ENCODE measurements around a stretch of chr15.

DNA sequence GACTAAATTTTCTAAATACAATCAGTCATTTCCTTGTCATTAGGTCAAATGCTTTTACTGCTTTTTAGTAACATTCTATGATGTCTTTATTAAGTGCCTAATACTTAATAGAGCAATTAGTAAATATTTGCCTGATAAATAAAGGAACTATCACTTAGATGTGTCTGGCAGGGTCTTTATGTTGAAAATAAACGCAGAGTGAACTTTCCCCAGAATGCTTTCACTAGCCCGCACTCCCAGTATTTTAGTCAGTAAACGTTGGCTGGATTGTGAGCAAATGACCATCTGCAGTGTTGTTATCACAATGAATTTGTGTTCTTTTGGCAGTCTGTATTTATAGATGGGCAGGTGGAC is 4.8 kb downstream of the USP3 start:
- PRO-cap = no peak

- PRO-cap = no peak
Observed at GRCh38 chr15:63550769-63551588, 46.2 kb upstream of the FBXL22 start.

DNA sequence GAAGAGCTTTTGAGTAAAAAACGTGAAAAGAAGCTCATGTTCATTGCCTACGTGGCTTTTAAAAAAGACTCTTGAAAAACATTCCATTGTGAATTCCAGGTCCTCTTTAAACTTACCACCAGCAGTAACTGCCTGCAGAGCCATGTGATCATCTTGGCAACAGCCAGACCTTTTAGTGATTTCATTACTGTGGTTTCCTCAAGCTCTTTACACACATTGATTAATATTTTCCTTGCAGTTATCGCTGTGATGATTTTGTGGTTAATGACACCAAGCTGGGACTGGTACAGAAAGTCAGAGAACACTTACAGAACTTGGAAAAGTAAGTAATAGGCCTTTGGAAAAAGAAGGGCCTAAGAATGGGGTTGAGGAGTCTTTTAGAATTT is 43.7 kb upstream of the FBXL22 start:
- PRO-cap = no peak

DNA sequence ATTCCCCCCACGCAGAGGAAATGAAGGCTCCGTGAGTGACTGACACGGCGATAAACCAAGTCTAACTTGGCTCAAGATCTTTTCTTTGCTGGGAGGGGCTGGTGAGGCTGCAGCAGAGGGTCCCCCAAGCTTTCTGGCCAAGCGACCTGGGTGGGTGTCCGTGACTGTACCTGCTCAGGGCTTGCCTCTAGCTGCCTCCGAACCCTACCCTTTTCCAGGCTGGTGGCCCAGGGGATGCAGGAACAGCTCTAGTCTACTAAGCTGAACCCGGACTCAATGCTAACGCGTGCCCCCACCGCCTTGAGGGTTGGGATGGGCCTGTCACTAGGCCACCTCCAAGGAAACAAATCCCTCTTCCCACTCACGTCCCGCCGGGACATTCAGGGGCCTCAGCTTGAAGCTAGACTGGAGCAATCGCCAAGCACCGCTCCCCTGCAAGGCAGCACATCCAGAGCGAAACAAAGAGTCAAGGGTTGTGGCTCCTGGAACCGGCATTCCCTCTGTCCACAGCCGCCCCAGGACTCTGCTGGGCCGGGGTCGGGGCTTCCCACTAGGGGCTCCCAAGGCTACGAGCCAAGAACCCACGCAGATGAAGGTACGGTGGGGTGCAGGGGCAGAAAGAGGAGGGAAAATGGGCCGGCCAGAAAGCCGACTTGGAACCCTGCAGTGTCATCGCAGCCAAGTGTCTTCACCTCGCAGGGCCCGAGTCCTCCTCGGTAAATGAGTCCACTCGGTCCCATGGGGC is 2.9 kb downstream of the FBXL22 start:
- PRO-cap = no peak

GRCh38 chr15:63630312-63630905 is 33.2 kb downstream of the FBXL22 start:
- PRO-cap = unidirectional peak, minus-strand start at chr15:63630552

GRCh38 chr15:63718323-63719293 is 115.1 kb downstream of the HERC1 start:
- PRO-cap = no peak

DNA sequence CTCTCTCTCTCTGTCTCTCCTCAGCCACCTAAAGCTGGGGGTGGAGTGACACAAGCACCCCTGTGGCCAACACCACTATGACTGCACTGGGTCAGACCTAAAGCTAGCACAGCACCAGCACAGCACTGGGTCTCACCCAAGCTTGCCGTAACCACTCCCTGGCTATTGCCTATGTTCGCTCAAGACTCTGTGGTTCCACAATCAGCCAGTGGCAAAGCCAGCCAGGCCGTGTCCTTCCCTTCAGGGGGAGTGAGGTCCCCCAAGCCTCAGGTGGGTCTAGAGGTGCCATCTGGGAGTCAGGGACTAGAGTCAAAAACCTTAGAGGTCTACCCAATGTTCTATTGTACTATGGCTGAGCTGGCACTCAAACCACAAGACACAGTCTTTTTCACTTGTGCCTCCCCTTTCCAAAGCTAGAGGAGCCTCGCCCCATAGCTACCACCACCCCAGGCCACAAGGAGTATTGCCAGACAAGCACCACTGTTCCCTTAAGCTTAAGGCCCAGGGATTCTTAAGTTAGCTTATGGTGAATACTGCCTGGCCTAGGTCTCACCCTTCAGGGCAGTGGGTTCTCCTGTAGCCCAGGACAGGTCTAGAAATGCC is 89.5 kb downstream of the HERC1 start:
- PRO-cap = no peak

DNA sequence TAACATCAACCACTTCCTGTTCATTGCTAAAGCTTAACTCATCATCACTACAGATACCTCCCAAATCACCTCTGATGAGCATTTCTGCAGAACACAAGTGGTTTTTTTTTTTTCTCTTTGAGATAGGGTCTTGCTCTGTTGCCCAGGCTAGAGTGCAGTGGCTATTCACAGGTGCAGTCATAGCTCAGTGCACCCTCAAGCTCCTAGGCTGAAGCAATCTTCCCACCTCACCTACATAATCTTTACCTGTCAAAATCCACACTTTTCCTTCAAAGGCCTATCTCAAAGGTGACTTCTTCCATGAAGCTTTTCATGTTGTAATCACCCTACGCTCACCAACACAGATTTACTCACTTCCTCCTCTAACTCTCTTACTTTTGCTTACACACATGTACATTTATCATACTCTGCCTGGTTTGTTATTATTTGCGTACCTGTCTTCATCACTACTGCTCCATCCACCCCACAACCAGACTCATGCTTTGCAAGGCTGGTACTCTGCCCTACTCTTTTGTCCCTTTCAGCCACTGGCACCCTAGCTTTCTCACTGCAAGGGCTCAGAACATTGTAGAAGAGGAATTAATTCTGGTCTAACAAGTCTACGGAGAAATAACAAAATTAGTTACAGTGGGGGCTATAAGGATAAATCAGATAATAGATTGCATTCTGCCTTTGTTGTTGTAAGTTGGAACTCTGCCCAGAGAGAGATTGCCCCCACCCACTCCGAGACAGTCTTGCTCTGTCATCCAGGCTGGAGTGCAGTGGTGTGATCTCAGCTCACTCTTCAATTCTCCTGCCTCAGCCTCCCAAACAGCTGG is 27.5 kb downstream of the HERC1 start:
- PRO-cap = no peak

GRCh38 chr15:63807138-63807889 is 26.4 kb downstream of the HERC1 start:
- PRO-cap = no peak

DNA sequence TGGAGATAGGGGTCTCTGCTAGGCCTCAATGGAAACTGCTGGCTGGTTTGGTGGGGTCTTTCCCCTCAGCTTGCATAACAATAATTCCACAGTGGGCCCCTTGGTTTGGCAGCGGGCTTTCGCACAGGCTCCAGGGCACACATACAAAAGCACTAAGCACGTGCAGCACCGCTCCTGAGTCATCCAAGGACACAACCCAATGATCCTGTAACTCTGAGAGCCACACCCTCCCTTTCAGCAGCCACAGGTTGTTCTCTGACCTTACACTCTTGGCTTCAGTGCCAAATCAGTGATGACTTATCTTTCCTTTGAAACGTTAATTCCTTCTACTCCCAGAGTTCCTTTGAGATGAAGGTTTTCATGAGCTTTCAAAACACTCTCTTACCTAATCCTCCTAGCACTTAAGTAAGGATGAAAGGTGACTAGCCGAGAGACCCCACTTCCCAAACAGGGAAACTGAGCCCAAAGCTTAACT is 41.6 kb downstream of the DAPK2 start:
- PRO-cap = no peak

DNA sequence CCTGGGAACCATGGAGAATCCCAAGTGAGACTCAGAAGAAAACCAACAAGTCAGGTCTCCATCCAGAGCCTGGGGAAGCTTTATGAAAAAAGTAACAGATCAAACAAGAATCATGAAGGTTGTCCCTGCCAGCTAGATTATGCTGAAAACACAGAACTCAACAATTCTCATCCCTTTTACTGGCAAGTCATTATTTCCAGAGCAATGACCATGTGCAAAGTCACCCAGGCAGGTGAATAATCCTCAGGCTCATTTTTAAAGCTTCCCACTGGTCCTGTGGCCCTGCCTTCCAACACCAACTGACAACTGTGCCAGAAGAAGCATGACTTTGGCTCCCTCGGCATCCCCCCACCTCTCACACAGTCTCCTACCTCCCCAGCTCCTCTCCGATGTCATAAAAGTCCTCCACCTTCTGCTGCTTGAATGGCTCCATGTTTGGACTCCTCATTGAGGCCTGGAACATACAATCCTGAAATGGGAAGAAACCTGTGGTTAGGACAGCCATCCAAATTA is 6.4 kb downstream of the DAPK2 start:
- PRO-cap = no peak

- PRO-cap = no peak
Observed at GRCh38 chr15:64105347-64105726, 9.6 kb downstream of the SNX1 start.

DNA sequence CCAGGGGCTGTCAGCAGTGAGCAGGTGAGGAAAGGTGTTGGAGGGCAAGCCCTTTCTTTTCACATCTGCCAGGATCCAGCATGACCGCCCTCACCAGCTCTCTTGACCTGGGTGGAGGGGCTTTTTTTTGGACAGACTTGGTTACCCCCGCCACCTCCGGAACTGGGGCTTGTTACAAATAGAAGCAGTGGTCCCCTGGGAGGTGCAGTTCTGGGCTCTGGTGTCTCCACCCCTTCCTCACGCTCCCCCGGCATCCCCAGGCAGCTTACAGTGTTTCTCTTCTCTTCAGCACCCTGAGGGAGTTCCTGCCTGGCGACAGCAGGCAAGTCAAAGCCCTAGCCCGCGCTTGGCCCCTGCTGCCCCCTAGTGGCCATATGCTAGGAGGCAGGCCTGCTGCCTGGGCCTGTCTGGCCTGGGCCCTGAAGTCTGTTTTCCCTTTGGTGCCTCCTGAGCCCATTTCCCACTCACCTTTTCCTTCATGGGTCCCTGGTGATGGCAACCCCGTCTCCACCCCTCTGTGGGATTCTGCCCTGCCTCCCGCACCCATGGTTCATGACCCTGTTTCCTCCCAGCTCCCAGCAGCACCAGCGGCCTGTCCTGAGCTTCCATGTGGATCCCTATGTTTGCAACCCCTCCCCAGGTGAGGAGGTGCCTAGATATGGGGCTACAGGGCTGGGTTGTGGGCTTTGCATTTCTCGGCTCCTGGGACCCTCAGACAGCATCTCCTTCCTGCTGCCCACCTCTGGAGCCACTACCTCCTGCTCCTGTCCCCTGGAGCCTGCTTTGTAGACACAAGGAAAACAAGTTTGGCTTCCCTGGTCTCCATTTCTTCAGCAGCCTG is 2.1 kb downstream of the SNX22 start:
- PRO-cap = no peak

GRCh38 chr15:64161305-64162406 is 1.2 kb downstream of the PPIB start:
- PRO-cap = no peak

DNA sequence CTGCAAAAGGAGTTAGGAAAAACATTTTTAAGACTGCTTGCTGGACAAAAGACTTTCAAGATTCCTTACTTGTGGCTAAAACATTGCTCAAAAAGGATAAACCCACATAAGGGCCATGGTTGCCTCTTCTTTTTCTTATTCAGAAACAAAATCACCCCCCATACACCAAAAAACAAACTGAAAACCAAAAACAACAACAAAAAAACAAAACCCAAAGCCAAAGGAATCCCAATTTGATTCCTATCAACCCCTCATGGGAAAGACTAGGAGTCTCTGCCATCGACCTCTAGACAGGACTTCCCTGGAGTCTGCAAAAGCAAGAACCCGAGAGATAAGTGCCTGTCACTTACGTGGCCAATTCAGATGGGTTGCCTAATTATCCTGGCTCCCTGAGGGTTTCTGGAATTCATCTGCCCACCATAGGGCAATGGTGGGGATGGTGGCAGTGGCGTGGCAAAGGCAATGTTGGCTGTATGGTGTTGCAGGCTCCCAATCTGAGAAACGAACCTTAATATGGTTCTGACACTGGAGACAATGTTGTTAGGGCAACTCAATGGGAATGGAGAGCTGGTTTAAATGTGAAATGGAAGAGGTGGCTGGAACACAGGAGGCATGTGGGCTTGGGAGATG is 4.4 kb upstream of the PPIB start:
- PRO-cap = no peak

- PRO-cap = no peak
Observed at GRCh38 chr15:64180120-64180348, 17.2 kb upstream of the PPIB start.

- PRO-cap = no peak
Observed at GRCh38 chr15:64406184-64406629, 18.6 kb downstream of the TRIP4 start.

DNA sequence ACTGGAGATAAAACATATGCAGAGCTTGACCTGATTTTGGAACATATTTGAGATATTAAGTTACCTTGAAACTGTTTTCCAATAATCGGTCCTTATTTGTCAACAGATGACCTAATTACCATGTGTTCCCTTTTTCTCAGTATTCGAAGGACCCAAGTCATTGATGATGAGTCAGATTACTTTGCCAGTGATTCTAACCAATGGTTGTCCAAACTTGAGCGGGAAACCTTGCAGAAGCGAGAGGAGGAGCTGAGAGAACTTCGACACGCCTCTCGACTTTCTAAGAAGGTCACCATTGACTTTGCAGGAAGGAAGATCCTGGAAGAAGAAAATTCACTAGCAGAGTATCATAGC is 21.8 kb downstream of the TRIP4 start:
- PRO-cap = no peak

GRCh38 chr15:64633949-64634466 is 141.4 kb downstream of the RBPMS2 start:
- PRO-cap = no peak

- PRO-cap = no peak
Observed at GRCh38 chr15:64773776-64774566, 1.4 kb downstream of the RBPMS2 start.